Mesenchymal stem cell of adipose (primary cell): ENCODE data around the genes GDAP2 and HSD3B1.

DNA sequence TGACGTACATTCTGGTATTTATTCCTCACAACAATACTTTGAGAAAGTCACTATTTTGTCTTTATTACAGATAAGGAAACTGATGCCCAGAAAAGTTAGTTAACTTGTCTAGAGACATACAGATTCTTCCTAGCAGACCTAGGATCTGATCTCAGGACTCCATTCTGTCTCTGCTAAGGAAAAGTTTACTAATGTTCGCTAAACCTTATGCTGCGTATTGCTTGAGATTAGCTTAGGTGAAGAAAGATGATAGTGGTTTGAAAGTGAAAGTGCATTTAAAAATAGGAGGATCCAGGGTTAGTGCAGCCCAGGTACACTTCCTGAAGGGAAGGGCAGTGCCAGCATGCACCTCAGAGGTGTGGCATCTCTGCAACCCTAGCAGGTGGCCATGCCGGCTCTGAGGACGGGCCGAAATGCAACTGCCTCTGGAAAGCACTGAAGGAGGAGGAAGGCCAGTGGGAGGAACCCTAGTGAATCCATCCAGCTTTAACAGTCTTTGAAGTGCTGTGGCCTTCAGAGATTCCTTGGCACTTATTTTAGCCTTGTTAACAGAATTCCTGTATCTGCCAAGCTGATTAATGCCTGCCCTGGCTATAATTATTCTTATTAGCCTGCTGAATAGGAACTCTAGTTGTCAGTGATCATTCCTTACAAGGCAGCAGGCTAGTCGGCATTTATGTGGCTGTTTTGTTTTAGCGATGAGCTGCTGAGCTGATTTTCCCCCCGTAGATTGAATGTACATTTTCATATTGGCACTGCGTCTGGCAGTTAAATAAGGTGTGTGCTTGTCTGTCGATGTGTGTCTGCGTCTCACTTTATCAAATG, 5.4 kb downstream of the PTGFRN start:
- CAGE, long polyA plus RNA, result no peak

GRCh38 chr1:116960999-116961370, 40.6 kb upstream of the CD101 start:
- CAGE, long polyA plus RNA, result no peak

DNA sequence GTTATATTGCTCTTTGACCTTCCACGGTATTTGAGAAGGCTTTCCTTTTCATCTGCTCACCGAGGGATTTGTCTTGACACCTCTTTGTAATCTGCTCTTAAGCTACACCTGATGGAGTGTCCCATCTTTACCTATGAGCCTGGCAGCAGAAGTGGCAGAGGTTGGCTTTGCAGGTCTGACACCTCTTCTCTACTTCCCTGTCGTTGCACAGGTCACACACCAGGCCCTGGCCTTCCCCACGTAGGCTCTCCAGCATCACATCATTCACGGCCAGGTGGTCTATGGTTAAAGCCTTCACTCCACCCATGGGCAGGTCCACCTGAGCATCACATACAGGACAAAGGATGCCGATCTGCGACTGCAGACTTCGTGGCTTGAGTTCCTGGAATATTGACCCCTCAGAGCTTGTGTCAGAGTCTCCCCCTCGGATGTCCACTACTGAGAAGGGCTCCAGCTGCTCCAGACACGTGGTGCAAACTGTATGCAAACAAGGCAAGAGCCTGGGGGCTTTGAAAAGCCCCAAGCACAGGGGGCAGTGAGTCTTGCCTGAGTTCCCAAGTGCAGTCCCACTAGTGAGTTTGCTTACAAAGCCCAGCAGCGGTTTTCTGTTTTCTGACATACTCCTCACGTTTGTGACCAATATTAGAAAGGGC, 840 bp downstream of the TRIM45 start:
- CAGE, long polyA plus RNA, result no peak

DNA sequence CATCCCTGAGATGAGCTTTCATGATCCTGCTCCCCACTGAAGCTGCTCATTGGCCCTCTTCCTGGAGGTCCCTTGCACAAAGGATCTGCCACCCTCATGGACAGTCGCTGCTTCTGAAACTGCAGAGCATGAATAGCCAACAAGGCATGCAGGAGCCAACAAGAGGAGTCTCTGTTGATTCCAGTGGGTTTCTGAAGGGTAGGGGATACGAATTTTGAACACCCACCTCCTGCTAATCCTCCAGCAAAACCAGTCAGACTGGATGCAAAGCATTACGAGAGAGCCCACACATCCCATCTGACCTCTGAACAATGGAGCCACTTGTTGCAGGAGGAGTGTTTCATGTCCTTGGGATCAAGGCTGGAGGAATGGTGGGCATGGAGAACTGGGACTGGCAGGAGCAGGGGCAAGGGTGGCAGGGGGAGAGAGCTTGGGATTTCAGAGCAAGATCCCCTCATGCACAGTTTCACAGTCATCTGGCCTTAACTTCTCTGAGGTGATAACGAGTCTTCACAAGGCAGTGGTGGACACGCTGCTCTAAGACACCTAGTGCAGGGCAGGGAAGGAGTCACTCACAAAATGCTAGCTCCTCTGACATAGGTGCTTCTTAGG, 1.6 kb downstream of the VTCN1 start:
- CAGE, long polyA plus RNA, result no peak

- CAGE, long polyA plus RNA, result no peak
These were observed 58.2 kb upstream of the VTCN1 start for GRCh38 chr1:117268669-117269557.

DNA sequence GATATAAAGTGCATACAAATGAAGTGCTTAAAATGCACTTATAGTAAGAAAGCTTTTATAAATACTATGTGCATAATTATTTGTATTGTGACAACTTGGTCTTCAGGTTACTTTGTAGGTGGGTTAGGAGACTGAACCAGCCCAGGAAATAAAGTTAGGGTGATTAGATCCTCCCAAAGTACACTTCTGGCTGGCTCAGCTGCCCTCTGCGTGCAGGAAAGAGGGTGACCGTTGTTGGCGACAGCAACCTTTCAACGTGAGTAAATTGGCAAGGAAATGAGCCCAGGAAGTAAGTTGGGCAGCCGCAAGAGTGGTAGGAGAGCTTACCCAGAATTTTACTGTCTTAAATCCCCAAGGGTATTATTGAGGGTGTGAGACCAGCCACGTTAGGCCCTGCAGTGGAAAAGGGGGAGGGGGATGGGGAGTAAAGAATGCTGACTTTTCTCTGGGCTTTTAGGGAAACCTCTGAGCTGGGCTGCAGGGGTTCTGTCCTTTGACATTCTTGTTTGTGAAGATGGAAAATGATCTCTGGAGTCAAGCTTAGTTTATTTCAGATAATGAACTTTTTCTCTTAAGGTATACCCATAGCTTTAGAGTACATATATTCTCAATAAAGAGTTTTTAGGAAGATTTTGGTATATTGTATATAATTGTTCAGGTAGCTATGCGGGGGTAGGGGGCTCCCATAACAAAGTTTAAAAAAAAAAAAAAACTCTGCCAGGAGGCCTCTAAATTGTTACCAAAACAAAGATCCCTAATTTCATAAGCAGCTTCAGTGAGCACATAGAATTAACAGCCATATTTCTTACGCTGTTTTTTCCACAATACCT, 1.8 kb downstream of the TENT5C start:
- CAGE, long polyA plus RNA, result no peak

- CAGE, long polyA plus RNA, result no peak
These were observed 6.5 kb downstream of the TENT5C start for GRCh38 chr1:117612421-117612735.

DNA sequence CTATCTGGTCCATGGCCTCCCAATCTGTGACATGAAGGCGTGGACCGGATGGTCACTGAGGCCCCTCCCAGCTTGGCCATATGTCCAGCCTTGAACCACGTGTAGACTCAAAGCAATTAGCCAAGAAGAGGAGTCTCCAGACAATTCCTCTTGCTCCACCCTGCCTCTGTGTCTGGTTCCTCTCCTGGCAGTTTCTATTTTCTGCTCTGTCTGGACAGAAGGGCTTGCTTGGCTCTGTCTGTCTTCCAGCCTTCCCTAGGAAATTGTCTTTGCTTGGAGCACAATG, 66.0 kb downstream of the TENT5C start:
- CAGE, long polyA plus RNA, result no peak

- CAGE, long polyA plus RNA, result no peak
These were observed 70.2 kb downstream of the TENT5C start for GRCh38 chr1:117676028-117676455.

DNA sequence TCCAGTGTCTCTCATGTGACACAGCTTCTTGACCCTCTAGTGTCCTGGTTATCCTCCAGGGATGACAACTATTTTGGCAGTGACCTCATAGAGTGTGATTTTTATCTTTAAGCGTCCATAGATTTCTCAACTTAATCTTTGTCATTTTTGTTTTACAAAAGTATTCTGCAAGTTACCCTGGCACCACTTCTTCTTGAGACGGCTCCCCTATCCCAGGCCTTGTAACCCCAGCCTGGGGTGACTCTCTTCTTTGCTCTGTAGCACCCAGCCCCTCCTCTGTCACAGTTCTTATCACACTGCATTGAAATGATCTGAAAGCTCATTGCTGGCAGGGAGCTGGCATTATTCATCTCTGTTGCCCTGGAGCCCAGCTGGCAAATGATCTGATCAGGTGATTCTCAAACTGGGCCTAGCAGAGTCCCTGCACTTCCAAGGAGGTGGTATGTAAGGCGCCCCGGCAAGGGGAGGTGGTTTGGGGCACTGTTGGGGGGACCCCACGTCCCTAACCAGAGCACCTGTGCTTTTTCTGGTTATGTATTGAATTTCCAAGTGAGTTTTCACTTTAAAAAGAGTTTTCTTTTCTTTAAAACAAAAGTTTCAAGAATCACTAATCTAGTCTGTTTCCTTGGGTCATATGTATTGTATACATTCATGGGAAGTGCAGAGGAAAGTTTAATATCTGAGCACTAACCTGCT, 72.7 kb downstream of the TENT5C start:
- CAGE, long polyA plus RNA, result no peak

- CAGE, long polyA plus RNA, result no peak
These were observed 74.4 kb downstream of the TENT5C start for GRCh38 chr1:117680226-117680580.

GRCh38 chr1:117820923-117821366, 108.5 kb downstream of the GDAP2 start:
- CAGE, long polyA plus RNA, result no peak

DNA sequence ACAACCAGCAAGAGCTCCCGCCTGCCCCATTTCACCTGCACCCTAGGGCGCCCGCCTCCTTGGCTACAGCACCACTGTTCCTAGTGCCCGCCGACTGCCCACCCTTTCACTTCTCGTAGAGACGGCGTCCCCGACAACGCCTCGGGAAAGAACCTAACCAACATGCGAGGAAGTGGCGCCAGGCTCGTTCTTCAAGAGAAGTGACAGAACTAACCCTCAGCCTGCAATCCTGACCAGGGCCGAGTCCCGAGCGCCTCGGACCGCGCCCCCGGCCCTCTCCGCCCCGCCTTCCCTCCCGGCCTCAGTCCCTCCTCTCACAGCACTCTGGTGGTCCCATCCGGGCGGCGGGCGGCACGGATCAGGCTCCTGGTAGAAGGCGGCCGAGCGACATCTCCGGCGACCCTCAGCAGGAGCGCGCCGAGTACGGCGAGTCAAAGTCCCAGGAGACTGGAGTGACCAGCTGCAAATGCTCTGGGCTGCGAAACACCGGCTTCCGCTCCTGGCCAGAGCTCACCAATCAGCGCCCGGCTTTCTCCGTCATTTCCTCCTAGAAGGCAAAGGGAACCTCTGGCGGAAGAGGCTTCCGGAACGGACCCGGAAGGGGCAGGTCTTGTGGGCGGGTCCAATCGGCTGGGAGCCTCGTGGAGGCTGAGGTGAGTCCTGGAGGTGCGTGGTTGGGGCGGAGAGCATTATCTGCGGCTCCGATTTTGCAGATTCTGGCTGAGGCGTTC, at the start of gene GDAP2:
TSS of gene GDAP2 (minus strand) at position 492 of the 731 bp plus-strand sequence.
- CAGE, long polyA plus RNA, result no peak

DNA sequence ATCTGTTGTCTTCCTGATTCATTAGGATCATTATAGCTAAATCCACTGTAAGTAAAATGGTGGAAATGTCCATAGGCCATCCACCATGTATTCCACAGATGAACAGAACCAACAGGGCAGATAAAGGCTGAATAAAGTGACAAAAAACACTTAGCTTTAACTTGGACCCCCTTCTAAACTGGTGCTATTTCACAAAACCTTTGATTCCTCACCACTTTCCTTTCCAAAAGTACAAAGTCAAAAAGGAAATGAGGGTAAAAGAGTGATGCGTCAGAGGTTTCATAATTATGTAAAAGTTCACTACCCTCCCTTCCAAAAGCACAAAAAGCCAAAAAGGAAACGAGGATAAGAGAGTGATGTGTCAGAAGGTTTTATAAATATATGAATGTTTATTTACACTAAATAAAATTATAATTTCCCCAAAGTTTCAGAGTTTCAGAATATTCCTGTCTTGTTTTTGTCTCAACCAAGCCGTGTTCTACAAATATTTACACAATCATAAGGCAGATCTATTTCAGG, 172.2 kb downstream of the TBX15 start:
- CAGE, long polyA plus RNA, result no peak

- CAGE, long polyA plus RNA, result no peak
These were observed 24.6 kb downstream of the TBX15 start for GRCh38 chr1:118963413-118964135.

DNA sequence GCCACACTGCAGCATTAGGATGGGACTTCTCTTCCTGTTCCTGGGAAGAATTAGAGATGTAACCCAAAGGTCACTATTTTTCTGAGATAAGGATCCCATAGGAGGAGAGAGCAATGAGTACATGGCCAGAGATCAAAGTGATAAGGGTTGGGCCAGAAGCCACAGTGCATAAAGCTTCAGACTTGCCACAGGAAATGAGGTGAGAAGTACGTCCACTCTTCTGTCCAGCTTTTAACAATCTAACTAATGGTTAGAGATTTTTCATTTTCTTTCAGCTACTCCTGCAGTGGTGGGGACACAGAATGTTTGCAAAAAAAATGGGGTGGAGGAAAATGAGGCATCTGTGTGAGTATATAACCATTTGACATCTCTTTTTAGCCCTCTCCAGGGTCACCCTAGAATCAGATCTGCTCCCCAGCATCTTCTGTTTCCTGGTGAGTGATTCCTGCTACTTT, at the start of gene HSD3B1:
TSS of gene HSD3B1 (plus strand) at position 197 of the 455 bp plus-strand sequence.
- CAGE, long polyA plus RNA, result no peak

DNA sequence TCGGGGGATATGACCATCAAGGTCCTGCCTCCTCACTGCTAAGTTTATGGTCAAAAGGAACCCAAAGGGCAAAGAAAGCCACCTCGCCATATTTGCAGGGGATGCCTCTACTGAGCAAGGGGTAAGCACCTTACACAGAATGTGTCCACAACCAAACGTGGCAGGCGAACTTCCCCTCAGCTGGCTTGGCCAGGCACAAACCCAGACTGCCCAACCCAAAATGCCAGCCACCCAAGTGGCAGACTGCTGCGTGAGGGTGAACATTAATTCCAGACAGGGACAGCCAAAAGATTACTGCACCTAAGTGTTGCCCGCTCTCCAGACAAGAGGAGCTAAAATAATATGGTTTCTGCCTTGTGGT, 16.0 kb downstream of the ZNF697 start:
- CAGE, long polyA plus RNA, result no peak

- CAGE, long polyA plus RNA, result no peak
These were observed 23.7 kb downstream of the HMGCS2 start for GRCh38 chr1:119744774-119745726.

DNA sequence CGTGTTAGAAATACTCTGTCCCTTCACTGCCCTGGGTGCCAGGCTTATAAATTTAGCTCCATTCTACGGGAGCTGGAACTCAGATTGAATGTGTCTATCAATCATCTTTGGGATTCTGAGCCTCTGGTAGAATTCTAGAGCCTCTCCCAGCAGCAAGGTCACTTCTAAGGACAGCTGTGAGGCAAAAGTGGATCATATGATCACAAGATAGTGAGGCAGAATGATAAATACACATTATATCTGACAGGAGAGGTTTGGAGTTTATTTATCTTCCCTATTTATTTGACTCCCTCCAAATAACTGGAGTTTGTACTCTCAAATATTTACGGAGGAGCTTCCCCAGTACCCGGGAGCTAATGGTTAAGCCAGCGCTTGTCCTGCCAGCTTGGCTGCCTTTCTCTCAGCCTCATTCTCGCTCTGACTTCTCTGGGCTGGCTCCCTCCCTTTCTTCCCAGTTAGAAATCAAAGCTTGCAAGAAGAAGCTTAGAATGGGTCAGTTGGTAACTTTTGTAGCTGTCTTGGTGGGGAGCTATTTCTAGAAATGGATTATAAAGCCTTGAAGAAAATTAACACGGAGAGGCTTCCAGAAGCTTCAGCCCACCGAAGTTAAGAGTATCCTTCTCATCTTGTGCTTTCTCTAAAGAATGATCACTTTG, 2.3 kb downstream of the HMGCS2 start:
- CAGE, long polyA plus RNA, result no peak

- CAGE, long polyA plus RNA, result no peak
These were observed 11.7 kb downstream of the REG4 start for GRCh38 chr1:119799477-119800116.